ENCODE measurements around the gene RBM46.

DNA sequence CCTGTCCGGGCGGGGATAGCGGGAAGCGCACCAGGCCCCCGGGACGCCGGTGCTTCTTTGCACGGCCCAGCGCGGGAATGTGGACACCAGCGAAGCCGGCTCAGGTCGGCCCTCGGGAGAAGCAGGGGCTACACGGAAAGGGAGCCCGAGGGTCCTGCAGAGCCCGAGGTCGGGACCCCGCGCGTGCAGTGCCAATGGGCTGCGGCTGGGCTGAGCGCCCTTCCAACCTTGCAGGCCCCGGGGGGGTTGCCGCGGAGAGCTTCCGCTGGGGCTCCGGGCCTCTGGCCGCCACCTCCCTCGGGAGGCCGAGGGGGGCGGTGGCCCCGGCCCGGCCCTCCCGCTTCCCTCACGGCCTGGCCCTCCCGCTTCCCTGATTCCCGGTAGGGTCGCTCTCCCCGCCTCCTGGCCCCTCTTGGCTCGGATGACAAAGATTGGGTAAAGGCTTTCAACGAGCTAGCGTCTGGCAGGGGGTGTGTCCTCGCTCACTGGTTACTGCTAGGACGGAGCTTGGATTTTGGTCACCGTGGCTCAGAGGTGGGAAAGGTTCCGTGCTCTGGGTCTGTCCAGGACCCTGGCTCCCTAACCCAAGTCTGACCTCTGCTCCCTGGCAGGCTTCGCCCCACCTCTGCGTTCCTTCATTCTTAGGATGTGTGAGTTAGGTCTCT lies 555 bp downstream of the TLR2 start:
- PRO-cap = no peak
- RAMPAGE, long total RNA, 3 experiments = no peak in any of the 3 experiments

DNA sequence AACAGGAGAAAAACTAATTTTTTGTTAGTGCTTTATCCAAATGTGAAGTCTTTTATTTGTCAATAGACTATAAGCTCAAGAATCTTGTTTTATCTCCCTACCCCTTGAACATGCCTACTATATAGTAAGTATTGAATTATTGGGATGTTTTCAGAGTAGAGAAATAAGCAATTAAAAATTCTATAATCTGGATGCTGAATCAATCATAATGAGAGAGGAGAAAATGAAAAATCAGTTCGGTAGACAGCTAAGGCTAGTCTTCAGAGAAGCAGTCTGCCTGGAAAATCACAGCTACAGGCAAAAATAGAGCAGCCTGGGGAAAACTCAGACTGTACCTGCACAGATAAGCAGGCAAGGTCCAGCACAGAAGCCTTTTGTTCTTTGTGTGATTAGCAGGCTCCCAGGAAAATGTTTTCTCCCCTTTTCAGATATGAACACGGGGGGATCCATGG lies 24.3 kb downstream of the TLR2 start:
- PRO-cap = no peak
- RAMPAGE, long total RNA, 3 experiments = no peak in any of the 3 experiments

GRCh38 chr4:154010323-154010995 lies 221.6 kb upstream of the SFRP2 start:
- PRO-cap = no peak
- RAMPAGE, long total RNA, 3 experiments = no peak in any of the 3 experiments

DNA sequence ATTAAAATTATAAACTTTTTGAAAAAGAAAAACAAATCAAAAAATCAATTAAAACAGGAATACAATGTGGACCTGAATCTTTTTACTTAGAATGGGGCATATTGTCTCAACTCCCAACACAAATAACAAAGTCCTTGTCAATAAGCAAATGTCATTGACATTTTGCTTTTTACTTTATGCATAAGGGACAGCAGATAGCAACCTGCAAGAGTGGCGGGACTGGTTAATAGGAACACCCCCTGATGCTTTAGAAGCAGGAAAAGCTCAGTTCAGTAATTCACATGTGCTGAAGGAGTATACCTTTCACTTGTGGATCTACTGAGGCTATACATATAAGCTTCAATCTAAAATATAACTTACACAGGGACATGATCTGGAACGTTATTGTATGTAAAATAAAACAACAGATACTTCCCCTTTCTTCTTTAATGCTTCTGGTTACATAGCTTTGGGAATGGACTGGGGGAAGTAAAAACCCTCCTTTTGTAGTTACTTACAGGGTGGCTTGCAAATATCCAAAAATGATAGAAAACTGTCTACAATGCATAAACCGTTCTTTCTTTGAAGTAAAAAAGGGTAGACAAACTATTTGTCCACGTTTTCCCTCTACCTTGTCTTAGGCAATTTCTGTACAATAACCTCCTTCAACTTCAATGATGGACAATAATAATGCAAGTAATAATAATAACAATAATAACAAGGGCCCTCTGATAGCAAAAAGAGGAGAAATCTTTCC lies 1.9 kb downstream of the FGG start:
- PRO-cap = no peak
- RAMPAGE, long total RNA, 3 experiments = no peak in any of the 3 experiments

DNA sequence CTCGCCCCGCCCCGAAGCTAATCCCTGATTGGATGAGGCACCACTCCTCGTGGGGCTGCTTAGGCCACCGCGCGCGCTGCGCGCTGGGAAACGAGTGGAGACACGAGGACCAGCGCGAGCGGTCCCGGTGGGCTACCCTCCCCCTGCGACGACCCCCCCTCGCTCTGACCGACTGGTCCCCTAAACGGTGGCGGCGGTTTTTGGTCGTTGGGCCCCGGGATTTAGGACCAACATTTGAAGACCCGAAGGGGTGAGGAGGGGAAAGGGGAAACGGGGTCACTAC lies at the start of gene RBM46:
TSS of gene RBM46 (plus strand) at position 86 of the 283 bp plus-strand sequence.
- PRO-cap = no peak
- RAMPAGE, long total RNA, 3 experiments = no peak in any of the 3 experiments

- PRO-cap = no peak
- RAMPAGE, long total RNA, 3 experiments = no peak in any of the 3 experiments
Measured at GRCh38 chr4:155495749-155495984, 118.9 kb upstream of the MAP9 start.

GRCh38 chr4:155667504-155668617 lies 1.2 kb downstream of the GUCY1A1 start:
- PRO-cap = bidirectional peak, plus-strand start at chr4:155667662, minus-strand start at chr4:155667575; unidirectional peak, minus-strand start at chr4:155668161
- RAMPAGE, long total RNA, 3 experiments = no peak in any of the 3 experiments

- PRO-cap = no peak
- RAMPAGE, long total RNA, 3 experiments = no peak in any of the 3 experiments
Measured at GRCh38 chr4:155854551-155854945, 11.5 kb downstream of the ASIC5 start.

- PRO-cap = no peak
- RAMPAGE, long total RNA, 3 experiments = no peak in any of the 3 experiments
Measured at GRCh38 chr4:157992057-157992695, 180.6 kb downstream of the GASK1B start.

DNA sequence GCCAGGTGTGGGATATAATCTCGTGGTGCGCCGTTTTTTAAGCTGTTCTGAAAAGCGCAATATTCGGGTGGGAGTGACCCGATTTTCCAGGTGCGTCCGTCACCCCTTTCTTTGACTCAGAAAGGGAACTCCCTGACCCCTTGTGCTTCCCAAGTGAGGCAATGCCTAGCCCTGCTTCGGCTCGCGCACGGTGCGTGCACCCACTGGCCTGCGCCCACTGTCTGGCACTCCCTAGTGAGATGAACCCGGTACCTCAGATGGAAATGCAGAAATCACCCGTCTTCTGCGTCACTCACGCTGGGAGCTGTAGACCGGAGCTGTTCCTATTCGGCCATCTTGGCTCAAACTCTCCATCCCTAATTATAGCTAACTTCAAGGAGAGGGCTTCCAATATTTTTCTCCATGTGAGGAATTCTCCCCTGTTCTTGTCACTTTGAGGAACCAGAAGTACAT lies 82.9 kb downstream of the GASK1B start:
- PRO-cap = no peak
- RAMPAGE, long total RNA, 3 experiments = no peak in any of the 3 experiments

DNA sequence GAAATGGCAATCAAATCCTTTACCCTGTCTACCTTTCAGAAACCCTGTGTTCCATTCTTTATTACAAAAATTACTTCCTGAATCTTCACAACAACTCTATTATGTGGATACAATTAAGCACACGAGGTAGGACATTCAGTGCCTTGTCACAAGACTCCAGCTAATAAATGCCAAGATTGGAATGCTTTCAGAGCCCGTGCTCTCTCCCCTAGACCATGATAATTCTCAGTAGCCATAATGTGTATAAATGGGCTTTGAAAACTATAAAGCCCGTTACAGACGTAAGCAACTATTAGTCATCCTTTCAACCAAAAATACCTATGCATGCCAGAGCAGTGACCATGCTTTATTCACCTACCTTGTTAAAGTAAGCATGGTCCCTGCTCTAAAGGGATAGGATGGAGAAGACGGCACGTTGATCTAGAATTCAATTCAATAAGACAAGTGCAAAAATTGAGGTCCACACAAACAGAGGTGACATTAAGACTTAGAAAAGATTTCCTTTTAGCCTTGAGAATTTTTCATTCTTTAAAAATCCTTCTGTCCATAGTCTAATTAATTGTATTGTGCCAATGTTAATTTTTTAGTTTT lies 2.5 kb downstream of the RXFP1 start:
- PRO-cap = no peak
- RAMPAGE, long total RNA, 3 experiments = no peak in any of the 3 experiments

DNA sequence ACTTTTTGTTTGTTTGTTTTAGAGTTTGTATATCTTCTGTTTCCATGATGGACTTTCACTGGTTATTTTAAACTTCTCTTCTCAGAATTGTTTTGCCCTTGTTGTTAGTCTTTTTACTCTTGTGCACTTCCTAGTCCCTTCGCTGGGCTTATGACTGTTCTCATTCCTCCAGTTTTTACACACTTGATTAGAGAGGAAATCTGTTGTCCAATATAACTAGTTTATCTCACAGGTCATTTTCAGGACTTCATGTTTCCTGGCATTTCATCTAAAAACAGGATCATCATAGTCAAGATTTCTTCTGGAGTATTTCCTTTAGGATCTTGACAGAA lies 2.9 kb downstream of the FNIP2 start:
- PRO-cap = no peak
- RAMPAGE, long total RNA, 3 experiments = no peak in any of the 3 experiments

GRCh38 chr4:158792347-158792975 lies 23.6 kb downstream of the FNIP2 start:
- PRO-cap = no peak
- RAMPAGE, long total RNA, 3 experiments = start-site peak on the plus strand in 1 of 3 experiments, at chr4:158792629-158792781 at its widest, 5 to 7 reads per replicate

DNA sequence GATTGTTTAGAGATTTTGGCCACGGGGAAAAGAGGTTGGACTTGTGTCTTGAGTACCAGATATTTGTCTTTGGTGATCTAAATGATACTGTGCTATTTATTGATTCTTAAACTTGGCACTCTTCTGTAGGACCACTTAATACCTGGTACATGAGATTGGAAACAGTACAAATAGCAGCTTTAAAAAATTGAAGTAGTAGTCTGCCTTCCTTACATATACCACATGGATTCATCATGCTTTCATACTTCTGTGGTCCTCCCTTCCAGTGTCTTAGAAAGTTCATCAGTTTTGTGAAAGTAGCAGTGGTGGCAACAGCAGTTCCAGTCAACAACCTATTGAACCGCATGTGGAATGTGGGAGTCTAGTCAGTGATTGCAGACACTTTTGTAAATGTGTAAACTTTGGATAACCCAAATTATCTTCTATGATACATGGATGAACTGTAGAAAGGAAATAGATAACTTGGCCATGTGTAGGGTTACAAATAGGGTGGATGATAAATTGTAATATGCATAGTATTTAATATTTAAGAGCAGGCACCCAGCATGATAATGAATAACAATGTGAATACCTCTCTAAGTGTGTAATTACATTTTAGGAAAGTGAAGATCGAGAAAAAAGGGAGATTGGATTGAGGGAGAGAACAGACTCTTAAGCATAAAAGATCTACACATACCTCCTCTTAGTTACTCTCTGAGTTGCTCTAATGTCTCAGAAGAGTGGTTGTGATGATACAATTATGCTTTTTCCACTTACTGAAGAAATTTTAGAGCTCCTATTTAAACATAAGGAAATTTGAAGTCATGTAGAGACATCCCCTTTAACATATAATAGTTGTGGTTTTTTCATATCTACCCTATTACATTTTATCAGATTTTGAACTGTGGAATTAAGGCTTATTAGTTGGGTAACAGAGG lies 34.2 kb downstream of the FNIP2 start:
- PRO-cap = no peak
- RAMPAGE, long total RNA, 3 experiments = no peak in any of the 3 experiments

- PRO-cap = no peak
- RAMPAGE, long total RNA, 3 experiments = no peak in any of the 3 experiments
Measured at GRCh38 chr4:158807614-158808182, 38.9 kb downstream of the FNIP2 start.

DNA sequence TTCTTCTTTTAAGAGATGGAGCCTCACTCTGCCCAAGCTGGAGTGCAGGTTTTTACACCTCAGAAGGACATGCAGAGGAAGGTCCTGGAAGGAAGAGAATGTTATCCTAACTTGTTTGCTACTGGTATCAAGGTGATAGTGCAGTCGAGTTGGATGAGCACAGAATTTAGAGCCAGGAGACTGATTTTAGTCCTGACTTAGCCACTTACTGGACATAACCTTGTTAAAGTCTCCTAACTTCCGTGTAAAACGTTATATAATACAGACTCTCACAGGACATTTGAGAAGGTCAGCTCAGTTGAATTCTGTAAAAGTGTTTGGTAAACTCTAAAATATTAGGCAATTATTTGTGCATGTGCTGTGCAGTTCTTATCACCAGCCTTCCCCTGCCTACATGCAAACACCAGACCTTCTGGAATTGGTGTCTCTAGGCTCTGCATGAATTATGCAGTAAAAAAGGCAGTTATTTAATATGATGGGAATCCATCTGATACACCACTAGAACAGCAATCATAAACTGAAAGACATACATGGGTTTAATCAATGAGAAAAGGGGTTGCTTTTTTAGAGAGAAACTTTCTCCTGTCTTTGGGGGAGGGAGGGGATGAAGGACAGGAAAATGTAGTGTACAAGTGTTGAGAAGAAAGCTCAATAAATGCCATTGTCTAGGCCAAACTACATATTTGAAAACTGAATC lies 45.4 kb downstream of the FNIP2 start:
- PRO-cap = no peak
- RAMPAGE, long total RNA, 3 experiments = no peak in any of the 3 experiments

- PRO-cap = no peak
- RAMPAGE, long total RNA, 3 experiments = no peak in any of the 3 experiments
Measured at GRCh38 chr4:158827420-158828146, 58.8 kb downstream of the FNIP2 start.

DNA sequence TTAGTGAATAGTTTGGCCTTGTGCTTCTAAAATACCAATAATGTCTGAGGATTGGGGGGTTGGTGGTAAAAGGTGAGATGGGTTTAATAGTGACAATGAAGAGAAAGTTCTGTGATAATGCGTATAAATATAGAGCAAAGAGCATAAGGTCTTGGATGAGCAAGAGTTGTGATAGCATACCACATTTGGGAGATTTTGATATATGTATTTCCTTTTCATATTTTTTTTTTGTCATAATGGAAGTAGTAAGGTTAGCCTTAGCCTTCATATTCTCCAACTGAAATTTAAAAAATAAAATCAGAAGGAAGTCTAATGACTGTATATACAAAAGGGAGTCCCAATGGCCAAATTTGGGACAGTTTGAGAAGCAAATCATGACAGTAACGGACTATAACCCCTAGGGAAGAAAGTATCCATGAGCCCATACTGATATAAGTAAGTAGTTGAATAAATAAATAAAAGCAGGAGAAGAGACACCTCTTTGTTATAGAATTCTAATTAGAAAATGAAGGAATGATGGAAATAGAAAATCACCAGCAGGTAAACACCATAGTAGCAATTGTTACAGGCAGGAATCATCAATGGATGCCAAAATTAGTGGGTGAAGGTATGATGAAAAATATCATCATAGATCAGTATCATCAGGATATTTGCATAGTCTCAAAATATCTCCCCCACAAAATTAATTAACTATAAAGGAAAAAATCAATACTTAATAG lies 9.4 kb downstream of the RAPGEF2 start:
- PRO-cap = no peak
- RAMPAGE, long total RNA, 3 experiments = no peak in any of the 3 experiments

DNA sequence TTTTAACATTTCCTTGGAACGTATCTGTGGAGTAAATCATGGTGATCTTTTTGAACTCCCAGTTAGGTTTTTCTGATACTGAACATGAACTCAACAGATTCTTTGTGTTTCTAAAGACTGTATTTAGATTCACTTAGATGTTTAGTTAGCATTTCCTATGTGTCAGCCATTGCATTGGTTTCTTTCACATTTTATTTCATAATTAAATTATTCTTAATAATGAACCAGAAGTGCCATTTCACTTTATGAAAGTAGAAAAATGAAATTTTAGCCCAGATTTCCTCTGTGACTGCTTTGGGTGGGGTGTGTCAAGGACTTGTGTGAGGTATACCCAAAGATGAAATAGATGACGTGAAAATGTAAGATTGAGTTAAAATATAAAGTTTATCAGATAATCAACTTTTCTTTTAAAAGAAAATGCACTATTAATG lies 160.0 kb downstream of the RAPGEF2 start:
- PRO-cap = no peak
- RAMPAGE, long total RNA, 3 experiments = no peak in any of the 3 experiments

- PRO-cap = no peak
- RAMPAGE, long total RNA, 3 experiments = no peak in any of the 3 experiments
Measured at GRCh38 chr4:159266767-159267280, 163.9 kb downstream of the RAPGEF2 start.